Foreskin keratinocyte (primary cell): Measurements from ENCODE around the genes HTR7, PPP1R3C, FGFBP3 and BTAF1.

DNA sequence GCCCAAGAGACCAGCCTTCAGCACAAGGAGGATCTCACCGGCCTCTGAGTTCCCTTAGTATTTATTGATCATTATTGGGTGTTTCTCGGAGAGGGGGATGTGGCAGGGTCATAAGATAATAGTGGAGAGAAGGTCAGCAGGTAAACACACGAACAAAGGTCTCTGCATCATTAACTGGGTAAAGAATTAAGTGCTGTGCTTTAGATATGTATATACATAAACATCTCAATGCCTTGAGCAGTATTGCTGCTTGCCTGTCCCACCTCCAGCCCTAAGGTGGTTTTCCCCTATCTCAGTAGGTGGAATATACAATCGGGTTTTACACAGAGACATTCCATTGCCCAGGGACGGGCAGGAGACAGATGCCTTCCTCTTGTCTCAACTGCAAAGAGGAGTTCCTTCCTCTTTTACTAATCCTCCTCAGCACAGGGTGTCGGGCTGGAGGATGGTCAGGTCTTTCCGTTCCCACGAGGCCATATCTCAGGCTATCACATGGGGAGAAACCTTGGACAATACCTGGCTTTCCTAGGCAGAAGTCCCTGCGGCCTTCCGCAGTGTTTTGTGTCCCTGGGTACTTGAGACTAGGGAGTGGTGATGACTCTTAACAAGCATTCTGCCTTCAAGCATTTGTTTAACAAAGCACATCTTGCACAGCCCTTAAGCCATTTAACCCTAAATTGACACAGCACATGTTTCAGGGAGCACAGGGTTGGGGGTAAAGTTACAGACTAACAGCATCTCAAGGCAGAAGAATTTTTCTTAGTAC is 555.9 kb downstream of the HTR7 start:
- RAMPAGE, total RNA: no peak

DNA sequence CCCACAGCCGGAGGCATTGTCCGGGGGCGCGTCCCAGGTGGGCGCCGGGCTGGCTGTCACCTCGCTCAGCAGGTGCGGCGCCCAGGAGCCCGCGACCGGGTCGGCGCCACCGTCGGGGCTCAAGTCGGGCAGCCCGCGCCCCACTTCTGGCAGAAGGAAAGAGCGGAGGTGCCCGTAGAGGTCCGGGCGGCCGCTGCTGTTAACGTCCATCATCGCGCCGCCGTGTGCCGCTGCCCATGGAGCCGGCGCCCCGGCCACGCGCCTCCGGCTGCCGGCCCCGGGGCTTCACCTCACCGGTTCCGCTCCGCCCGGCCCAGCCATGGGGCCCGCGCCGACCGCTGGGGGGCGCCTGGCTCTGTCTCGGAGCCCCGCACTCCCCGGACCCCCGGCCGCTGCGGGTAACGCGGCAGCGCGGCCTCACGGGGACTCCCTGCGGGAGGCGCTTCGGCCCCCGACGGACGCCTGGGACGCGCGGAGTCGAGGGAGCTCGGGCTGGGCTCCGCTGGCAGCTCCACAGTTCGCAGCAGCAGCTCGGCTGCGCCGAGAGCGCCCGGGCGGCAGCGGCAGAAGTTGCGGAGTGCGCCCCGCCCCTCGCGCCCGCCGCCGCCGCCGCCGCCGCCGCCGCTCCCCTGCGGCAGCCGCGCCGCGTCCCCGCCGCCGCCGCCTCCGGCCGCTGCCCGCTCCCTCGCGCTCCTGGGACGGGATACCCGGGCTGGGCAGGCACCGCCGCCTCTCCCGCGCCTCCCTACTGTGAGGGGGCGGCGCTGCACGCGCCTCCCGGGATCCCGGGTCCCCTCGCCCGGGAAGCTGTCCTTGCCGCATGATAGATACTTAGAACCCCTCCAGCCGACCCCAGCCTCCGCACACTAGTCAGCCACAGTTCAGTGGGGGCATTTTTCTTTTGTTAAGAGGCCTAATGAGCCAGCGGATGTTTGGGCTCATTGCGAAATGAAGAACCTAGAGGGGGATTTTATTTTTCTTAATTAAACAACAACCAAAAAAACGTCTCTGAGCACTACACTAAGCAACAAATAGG is at the start of gene HTR7:
HTR7 (minus strand) TSS at position 581 of the 1,036 bp plus-strand sequence.
- RAMPAGE, total RNA: no peak

- RAMPAGE, total RNA: no peak
Measured at GRCh38 chr10:90912752-90913643, 7.9 kb downstream of the ANKRD1 start.

DNA sequence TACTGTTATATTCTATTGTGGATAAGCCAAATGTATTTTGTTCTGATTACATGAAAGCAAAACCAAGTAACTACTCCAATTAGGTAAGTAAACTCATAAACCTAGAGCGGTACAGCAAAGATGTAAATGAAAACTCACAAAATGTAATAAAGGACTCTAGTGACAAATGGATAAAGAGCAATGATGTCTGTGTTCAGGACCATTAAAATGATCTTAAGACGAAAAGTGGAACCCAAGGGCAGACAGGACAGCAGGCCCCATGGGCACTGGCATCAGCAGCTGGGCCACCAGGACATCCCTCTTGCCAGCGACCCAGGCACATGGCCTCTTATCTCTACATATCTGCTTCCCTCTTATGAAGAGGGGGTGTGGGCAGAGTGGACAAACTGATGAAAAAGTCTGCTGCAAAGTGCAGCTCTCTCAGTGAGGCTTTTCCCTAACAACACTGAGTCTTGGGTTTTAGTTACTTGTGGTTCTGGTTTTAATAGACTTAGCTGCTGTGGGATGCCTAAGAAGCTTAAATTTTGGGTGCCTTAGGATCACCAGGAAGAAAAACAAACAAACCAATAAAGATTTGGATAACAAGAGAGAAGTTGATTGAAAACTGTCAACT is 44.8 kb upstream of the ANKRD1 start:
- RAMPAGE, total RNA: no peak

- RAMPAGE, total RNA: no peak
Measured at GRCh38 chr10:91088074-91088704, 132.3 kb upstream of the PCGF5 start.

DNA sequence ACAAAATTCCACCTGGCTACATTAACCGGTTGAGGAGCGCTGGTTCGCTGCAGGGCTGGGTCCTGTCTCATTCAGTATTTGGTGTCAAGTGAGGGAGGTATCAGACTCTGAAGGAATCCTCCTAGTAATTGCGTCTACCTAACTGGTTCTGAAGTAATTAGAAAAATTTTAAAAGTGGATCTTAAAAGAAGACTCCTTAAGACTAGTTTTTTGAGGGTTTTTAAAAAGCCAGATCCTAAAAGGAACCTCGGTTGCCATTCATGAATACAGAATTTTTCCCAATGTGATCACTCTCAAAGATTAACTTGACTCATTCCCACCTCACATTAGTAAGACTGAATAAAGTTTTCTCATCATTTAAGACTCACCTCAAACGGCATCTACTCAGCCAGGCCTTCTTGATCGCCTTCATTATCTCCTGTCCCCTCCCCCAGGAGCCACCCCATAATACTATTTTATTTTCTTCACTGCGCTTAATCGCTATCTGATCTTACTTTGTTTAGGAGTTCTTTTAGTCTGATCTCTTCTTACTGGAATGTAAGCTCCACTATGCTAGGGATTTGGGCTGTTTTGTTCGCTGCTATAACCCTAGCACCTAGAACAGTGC is 56.0 kb upstream of the PCGF5 start:
- RAMPAGE, total RNA: no peak

GRCh38 chr10:91222495-91223410 is 2.3 kb downstream of the PCGF5 start:
- RAMPAGE, total RNA: no peak

DNA sequence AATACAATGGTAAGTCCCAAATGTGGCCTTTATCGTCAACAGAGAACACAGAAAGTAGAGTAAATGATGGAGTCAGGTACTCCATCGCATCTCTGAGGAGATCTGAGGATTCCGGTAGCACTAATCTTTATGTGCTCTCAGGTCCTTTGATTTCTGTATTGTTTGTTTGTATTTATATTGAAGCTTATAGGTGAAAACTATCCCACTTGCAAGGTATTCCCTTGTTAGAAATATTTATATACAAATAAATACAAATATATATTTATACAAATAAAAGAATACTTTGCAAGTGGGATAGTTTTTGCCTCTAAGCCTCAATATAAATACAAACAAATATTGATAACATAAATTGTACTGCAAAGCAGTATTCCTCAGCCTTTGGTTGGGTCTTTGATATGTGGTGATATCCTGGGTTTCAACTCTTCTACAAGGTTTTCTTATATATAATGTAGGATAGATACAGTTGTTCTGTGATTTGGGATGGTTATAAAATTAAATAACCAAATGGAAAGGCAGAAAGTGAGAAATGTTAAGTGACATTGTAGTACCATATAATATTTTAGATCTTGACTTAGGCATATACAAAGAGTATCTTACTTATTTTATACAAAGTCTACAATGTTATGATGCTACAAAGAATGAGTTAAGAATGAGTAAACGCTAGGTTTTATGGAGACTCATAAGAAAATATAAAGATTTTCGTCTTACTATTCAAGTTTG is 5.2 kb downstream of the PCGF5 start:
- RAMPAGE, total RNA: no peak

DNA sequence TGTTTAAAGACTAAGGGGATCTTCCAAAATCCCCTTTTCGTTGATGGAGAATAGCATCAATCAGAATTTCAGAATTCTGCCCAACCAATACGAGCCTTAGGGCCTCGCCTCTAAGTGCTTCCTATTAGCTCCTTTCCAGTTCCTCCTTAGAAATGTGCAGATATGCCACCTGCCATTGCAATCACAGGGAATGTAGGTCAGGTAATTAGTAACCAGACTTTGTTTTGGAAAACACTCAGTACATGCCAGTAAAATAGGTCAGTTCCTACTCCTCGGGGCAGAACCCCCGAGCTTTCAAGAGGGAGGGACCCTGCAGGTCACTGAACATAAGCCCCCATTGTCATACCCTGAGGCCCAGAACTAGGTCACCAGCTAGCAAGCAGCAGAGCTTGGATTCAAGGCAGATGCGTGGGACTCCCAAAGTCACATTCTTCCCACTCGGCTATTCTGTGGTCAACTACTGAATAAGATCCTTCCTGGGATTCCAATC is 104.9 kb downstream of the PPP1R3C start:
- RAMPAGE, total RNA: no peak

DNA sequence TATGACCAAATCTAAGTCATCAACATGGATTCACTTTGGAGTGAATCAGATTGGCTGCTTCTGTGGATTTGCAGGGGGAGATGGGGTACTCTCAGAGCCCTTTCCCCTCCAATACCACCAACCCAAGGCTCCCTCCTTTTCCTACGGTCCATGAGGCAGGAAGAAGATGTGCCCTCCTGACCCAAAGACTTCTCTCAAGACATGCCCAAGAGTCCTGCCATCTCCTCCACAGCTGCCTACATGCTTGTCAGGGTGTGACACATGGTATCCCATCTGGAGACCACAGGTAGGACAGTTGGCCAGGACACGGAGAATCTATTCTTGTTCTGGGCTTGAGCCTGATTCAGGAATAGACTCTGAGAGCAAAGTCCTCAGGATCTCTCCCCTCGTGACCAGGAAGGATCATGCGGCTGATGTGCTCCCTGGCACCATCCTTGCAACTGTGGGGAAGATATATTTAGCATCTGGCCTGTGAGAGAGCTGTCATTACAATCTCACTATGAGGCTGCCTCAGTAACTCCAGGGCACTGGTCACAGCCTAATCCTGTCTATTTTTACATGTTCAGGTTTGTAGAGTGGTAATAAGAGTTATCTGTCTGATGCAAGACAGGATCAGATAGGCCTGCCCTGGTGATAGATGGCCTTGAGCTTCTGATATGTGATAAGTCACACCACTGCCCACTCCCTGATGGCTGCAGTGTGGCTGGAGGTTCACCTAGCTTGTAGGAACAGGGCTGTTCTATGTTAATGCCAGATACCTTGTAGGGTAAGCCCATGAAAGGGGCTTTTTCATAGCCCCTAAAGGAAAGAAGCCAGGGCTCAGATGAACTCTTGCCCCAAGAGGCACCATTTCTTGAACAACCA is 50.8 kb downstream of the PPP1R3C start:
- RAMPAGE, total RNA: no peak

DNA sequence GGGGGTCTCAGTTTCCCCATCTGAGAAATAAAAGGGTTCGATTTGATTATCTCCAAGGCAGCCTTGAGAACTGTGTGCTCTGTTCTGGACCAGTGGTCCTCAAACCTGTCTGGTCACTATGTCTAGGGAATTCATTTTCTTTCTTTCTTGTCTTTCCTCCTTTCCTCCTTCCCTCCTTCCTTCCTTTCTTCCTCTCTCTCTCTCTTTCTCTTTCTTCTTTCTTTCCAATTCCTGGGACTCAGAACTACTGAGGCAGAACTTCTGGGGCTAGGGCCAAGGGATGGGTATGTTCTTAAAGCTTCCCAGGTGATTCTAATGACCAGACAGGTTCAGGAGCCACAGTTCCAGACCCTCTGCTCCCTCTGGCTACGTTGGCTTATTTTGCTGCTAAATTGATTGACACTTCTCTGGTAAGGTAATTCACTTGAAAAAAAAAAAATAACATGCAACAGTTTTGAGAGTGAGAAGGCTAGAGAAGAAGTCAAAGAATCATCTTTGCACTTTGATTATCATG is 1.7 kb downstream of the PPP1R3C start:
- RAMPAGE, total RNA: no peak

DNA sequence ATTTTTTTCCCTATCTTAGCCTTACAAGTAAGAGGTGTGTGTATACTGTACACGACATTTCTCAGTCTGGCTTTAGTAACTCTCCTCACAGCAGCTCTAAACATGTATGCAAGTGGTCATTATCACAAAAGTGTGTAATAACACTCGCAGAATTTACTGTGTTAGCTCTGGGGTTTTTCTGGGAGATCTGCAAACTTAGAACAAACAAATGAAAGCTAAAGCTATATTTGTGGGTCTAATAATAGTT is 887 bp downstream of the PPP1R3C start:
- RAMPAGE, total RNA: no peak

GRCh38 chr10:91632526-91633649 is at the start of gene PPP1R3C:
Gene PPP1R3C (minus strand): TSS chr10:91633071.
- RAMPAGE, total RNA: no peak

DNA sequence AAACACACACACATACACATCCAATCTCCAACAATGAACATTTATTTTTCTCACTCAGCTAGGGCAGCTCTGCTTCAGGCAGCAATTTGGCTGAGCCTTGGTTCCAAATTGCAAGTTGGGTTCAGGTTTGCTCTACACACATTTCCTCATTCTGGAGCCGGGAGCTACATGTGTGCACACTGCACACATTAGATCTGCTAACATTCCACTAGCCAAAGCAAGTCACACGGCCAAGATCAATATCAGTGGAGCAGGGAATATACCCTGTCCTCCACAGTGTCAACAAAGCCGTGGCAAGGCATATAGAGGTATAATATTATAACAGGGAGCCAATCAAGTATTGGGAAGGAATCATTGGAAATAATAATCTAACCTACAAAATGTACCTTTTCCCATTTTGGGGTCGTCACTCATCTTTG is 57.5 kb upstream of the PPP1R3C start:
- RAMPAGE, total RNA: no peak

DNA sequence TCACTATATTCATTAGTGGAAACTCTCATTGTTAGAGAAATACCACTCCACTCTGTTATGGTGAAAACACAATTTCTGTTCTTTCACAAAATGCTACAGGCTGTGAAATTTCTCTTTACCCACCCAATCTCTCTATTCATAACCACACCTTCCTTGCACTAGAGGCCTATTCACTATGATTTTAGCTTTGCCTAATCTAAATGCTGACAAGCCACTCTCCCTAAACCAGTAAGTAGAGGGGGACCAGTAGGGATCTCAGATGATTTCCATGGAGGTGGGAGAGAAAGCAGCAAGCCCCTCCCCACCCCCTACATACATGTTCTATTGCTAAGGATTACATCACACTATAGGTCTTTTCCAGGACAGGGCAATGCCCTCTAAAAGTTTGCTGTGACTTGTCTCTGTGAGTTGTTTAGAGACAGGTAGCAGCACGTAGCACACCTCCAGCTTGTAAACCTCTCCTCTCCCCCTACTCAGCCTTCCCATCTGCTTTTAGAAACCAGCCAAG is 58.2 kb upstream of the PPP1R3C start:
- RAMPAGE, total RNA: no peak

DNA sequence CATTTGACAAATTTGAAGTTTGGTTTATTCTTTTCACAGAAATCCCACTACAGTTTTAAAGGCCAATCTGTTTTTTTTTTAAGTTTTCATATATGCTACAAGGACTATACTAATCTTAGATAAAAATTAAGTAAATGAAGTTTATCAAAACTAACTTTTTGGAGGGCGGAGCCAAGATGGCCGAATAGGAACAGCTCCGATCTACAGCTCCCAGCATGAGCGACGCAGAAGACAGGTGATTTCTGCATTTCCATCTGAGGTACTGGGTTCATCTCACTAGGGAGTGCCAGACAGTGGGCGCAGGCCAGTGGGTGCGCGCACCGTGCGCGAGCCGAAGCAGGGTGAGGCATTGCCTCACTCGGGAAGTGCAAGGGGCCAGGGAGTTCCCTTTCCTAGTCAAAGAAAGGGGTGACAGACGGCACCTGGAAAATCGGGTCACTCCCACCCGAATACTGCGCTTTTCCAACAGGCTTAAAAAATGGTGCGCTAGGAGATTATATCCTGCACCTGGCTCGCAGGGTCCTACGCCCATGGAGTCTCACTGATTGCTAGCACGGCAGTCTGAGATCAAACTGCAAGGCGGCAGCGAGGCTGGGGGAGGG is 48.7 kb upstream of the TNKS2 start:
- RAMPAGE, total RNA: no peak

- RAMPAGE, total RNA: no peak
Measured at GRCh38 chr10:91798597-91799588, 667 bp downstream of the TNKS2 start.

GRCh38 chr10:91820145-91820894 is 22.1 kb downstream of the TNKS2 start:
- RAMPAGE, total RNA: no peak

- RAMPAGE, total RNA: no peak
Measured at GRCh38 chr10:91909352-91909893, at the start of gene FGFBP3. Gene FGFBP3 (minus strand): TSS chr10:91909486.

GRCh38 chr10:91923567-91924618 is at the start of gene BTAF1:
Gene BTAF1 (plus strand): TSS chr10:91923770.
- RAMPAGE, total RNA: no peak